Myometrial cell (primary cell): Measurements from ENCODE around the genes SORL1 and BLID.

DNA sequence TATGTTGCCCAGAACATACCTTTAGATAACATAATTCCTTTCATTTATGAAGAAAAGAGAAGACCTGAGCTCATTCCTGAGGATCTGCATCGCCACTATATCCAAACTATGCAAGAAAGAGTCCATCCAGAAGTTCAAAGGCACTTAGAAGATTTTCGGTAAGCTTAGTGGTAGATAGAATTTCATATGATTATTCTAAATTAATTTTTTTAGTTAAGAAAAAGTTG is 65.3 kb upstream of the GRIK4 start:
- RAMPAGE, long total RNA: no peak

DNA sequence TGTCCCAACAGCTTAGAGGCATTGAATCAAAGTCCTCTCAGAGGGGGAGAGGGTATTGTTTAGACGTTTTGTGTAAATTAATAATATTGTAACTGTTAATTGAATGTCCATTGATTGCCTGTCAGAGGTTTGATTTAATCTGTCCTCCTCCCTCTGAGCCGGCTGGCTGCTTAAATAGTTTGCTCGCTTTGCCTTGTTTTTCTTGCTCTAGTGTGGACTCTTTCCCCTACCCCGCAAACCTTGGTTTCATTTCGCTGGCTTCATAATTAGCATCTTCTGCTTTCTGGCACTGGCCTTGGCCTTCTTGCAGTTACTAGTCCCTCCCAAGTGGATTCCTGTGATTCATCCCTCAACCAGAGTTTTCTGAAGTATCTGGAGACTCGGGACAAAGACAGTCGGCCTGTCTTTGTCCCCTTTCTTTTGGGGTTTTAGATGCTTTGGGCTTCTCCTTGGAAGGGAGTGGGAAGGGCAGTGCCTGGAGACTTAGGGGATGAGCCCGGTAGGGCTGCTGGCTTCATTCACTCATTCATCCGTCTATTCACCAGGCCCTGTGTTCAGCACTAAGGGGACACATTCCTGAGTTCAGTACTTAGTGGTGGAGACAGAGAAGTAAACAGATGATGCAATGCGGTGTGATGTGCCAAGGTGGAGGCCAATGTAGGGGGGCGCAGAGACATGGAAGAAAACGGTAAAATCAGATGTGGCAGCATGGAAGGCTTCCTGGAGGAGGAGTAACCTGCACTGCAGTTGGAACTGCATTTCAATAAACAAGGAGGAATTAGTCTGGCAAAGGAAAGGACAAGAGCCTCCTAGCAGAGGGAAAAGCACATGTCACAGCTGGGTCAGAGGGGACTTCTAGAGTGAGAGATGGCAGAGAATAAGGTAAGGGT is 21.1 kb downstream of the GRIK4 start:
- RAMPAGE, long total RNA: no peak

GRCh38 chr11:121426947-121427708 is 25.0 kb upstream of the SORL1 start:
- RAMPAGE, long total RNA: no peak

- RAMPAGE, long total RNA: no peak
These were observed 3.7 kb upstream of the SORL1 start for GRCh38 chr11:121448251-121449017.

GRCh38 chr11:121451836-121452626 is at the start of gene SORL1:
TSS of gene SORL1 (plus strand) at chr11:121452314.
- RAMPAGE, long total RNA: no peak

GRCh38 chr11:121515072-121515655 is 63.0 kb downstream of the SORL1 start:
- RAMPAGE, long total RNA: no peak

GRCh38 chr11:121586701-121587018 is 134.5 kb downstream of the SORL1 start:
- RAMPAGE, long total RNA: no peak

- RAMPAGE, long total RNA: no peak
These were observed 315.3 kb downstream of the BLID start for GRCh38 chr11:121800662-121801100.

DNA sequence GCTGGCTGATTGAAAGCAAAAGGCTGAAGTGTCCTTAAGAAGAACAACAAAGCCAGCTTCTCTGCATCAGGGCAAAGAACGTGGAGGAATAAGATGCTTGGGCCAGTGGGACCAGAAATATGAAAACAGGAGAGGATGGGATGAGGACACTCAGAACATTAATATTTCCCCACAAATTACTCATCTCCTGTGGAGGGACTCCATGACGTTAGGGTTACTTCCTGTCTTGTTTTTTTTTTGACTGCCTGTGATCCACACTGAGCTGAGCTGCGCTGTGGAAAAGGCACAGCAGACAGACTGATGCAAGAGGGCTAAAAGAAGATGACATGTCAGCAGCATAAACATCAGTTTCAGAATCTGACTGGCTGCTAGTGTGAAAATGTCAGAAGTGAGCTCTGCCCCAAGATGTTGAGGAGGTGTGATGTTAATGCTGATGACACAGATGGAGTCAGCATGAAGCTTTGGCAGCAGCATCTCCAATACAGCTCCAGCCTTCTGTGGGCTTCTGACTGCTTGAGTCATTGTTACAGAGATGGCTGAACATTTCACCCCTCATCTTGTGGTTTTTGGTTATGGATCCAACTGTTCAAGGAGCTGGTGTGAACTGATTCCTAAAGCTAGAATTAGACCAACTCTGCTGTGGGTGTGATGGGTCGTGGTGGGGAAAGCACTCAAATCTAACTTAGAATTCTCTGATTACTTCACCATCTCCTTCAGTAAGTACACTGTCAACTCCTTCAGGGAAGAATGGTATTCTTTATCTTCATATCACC is 286.8 kb downstream of the BLID start:
- RAMPAGE, long total RNA: no peak

- RAMPAGE, long total RNA: no peak
These were observed 184.2 kb downstream of the BLID start for GRCh38 chr11:121931888-121932130.

- RAMPAGE, long total RNA: no peak
These were observed 154.6 kb downstream of the BLID start for GRCh38 chr11:121961139-121962000.

DNA sequence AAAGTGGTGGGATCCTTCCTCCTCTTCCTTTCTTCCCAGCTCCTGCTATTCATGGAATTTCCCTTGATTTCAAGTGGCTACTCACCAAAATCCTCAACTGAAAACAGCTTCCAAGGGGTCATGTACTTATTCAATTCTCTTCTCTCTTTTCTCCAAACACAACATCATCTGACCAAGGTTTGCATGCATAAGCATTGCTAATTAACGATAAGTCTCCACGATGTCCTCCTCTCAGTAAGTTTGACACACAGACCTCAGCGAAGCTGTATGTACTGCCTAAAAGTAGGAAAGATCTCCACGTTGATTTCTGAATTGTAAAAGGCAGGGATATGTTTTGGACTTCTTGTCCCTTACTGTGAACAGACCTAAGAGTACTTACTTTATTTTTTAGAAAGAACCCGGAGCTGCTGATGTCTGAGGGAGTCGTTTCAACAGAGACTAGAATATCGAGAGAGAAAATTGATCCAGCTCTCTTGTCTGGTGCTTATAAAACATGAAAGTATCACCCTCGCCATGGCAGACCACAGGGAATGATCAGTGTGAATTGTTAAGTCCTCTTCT is at the start of gene BLID:
Gene BLID, minus strand, starts transcription at position 168 of the 561 bp plus-strand sequence.
- RAMPAGE, long total RNA: no peak

GRCh38 chr11:122714410-122714853 is 58.9 kb downstream of the UBASH3B start:
- RAMPAGE, long total RNA: no peak

- RAMPAGE, long total RNA: no peak
These were observed 60.4 kb downstream of the UBASH3B start for GRCh38 chr11:122715907-122716354.

DNA sequence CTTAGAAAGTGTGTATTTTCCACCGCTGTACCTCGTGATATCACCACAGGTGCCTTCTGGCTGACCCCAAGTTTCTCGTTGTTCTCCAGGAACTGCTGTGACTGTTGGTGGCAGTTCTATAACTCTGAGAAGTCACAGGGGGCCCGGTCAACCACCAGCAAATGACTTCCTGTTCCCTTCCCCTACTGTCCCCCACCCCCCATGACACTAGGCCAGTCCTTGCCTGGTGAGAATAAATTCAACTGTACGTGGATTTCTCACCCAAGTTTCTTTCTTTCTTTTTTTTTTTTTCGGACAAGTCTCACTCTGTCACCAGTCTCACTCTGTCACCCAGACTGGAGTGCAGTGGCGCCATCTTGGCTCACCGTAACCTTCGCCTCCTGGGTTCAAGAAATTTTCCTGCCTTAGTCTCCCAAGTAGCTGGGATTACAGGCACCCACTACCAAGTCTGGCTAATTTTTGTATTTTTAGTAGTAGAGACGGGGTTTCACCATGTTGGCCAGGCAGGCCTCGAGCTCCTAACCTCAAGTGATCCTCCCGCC is 62.2 kb downstream of the UBASH3B start:
- RAMPAGE, long total RNA: no peak

GRCh38 chr11:122843258-122844180 is 5.2 kb downstream of the CRTAM start:
- RAMPAGE, long total RNA: no peak

DNA sequence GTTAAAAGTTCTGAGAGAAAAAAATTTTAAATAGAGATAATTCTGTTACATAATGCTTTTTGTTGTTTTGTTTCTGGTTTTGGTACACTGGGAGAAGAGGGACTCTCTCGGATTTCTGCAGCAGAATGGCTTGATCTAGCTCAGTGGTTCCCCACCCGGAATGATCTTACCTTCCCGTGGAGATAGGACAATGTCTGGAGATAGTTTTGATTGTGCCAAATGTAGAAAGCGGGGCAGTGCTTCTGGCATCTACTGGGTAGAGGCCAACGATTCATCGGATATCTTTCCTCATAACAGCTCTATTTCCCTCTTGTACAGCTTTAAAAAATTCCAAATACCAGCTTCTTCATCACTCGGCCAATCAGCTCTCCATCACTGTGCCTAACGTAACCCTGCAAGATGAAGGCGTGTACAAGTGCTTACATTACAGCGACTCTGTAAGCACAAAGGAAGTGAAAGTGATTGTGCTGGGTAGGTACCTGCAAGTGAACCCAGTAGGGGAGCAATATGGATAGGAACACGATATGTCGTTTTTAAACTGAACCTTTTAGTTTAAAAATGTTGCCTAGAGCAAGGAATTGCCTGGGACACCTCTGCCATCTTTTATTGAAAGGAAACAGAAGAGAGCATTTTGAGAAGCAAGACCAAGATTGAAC is 13.2 kb downstream of the CRTAM start:
- RAMPAGE, long total RNA: no peak

- RAMPAGE, long total RNA: no peak
These were observed 18.2 kb upstream of the JHY start for GRCh38 chr11:122864224-122864820.

DNA sequence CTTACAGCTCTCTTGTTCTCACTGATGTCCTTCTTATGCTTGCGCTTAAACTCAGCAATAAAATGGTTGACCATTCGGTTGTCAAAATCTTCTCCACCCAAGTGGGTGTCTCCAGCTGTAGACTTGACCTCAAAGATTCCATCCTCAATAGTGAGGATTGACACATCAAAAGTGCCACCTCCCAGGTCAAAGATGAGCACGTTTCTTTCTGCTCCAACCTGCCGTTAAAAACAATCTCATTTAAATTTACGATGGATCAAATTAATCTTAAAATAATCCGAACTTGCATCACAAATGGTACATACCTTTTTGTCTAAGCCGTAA is 2.2 kb downstream of the HSPA8 start:
- RAMPAGE, long total RNA: no peak

- RAMPAGE, long total RNA: no peak
These were observed 49.7 kb downstream of the CLMP start for GRCh38 chr11:123145240-123145806.